HepG2 (cell line): ENCODE data around the gene CRMP1.

- RRBS, 2 experiments: 2 to 3% methylated on average over 10 of the region's 18 CpGs
CAGE:
- cytosol, long polyA minus RNA: no peak
- cytosol, long polyA plus RNA: no peak
- long polyA plus RNA: no peak
- nucleus, long polyA minus RNA: no peak
- nucleus, long polyA plus RNA: no peak
These were observed 114.3 kb downstream of the ADRA2C start for GRCh38 chr4:3880515-3880911.

- RRBS, 2 experiments: no CpG with 5 or more reads among the region's 6 CpGs
CAGE:
- cytosol, long polyA minus RNA: no peak
- cytosol, long polyA plus RNA: no peak
- long polyA plus RNA: no peak
- nucleus, long polyA minus RNA: no peak
- nucleus, long polyA plus RNA: no peak
These were observed 19.8 kb upstream of the TMEM128 start for GRCh38 chr4:4267676-4268336.

DNA sequence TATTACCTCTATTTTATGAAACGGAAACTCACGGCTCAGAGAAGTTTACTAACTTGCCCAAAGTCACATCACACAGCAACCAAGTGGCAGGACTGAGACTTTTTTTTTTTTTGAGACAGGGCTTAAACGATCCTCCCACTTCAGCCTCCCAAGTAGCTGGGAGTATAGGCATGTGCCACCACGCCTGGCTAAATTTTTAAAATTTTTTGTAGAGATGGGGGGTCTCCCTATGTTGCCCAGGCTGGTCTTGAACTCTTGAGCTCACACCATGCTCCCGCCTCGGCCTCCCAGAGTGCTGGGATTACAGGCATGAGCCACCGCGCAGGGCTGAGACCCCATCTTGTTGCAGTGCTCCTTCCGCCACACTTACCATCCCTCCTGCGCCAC lies 34.3 kb downstream of the NSG1 start:
- RRBS, 2 experiments: no CpG with 5 or more reads among the region's 10 CpGs
CAGE:
- cytosol, long polyA minus RNA: no peak
- cytosol, long polyA plus RNA: no peak
- long polyA plus RNA: no peak
- nucleus, long polyA minus RNA: no peak
- nucleus, long polyA plus RNA: no peak

- RRBS, 2 experiments: no CpG with 5 or more reads among the region's 6 CpGs
CAGE:
- cytosol, long polyA minus RNA: no peak
- cytosol, long polyA plus RNA: no peak
- long polyA plus RNA: no peak
- nucleus, long polyA minus RNA: no peak
- nucleus, long polyA plus RNA: no peak
These were observed 17.6 kb downstream of the STX18 start for GRCh38 chr4:4524091-4524884.

DNA sequence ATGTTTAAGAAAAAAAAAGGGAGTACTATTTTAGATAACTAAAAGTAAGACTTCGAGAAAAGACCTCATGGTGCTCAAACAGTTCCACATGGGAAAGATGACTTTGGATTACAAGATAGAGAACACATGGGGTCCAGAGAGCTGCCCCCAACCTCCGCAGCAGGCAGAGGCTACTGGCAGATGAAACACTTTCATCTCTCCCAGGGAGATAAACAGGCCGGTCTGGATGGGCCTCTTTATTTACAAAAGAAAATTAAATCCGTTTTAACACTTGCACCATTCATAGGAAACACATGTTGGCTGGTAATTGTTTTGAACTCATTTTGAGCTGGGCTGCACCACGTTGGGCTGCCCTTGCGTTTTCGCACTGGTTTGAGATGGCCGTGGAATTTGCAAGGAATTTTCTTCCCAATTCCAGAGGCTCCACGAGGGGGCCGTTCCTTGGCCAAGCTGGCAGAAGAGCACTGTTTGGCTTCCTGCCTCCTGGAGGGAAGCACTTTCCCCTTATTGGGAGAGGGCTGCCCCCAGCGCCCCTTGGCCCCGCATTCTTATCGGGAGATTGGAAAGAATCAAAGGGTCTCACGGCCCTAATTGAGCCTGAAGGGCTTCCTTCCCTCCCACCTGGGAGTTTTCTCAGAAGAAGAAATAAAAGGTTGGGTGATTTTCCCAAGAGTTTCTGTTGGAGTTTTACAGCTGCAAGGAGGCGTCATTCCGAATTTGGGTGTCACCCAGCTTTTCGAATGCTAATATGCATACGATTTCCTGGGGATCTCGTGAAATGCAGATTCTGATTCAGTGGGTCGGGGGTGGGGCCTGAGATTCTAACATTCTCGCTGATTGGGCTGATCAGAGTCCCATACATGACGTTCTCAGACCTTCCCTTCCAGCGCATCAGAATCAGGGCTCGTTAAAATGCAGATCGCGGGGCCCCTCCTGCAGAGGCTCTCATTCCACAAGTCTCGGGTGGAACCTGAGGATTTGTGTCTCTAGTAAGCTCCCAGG lies 125.5 kb upstream of the STX18 start:
- RRBS, 2 experiments: no CpG with 5 or more reads among the region's 27 CpGs
CAGE:
- cytosol, long polyA minus RNA: no peak
- cytosol, long polyA plus RNA: no peak
- long polyA plus RNA: no peak
- nucleus, long polyA minus RNA: no peak
- nucleus, long polyA plus RNA: no peak

DNA sequence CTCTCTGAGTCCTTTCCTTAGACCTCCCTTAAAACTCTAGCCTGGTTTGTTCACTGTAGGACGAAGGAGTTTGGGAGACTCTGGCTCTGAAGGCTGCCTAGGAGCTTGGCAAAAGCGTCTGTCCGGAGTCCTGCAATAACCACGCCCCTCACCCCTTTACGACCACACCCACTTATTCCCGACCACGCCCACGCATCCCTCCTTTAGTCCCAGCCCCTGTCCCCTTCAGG lies 131.0 kb upstream of the STX18 start:
- RRBS, 2 experiments: no CpG with 5 or more reads among the region's 8 CpGs
CAGE:
- cytosol, long polyA minus RNA: no peak
- cytosol, long polyA plus RNA: no peak
- long polyA plus RNA: no peak
- nucleus, long polyA minus RNA: no peak
- nucleus, long polyA plus RNA: no peak

DNA sequence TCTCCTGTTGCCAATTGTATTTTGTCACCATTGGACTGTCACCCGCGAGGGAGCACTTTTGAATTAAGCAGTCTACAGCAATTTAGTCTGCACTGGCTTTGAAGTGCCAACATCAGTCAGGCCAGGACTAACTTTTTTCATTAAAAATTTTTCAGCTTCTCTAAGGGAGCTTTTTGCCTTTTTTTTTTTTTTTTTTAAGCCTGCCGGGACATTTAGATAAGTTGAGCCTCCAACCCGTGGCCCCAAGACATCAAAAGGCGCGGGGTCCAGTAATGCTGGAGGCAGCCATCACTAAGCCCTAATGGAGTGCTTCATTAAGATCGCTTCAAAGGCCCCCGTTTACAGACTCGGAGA lies 98.2 kb upstream of the MSX1 start:
- RRBS, 2 experiments: no CpG with 5 or more reads among the region's 9 CpGs
CAGE:
- cytosol, long polyA minus RNA: no peak
- cytosol, long polyA plus RNA: no peak
- long polyA plus RNA: no peak
- nucleus, long polyA minus RNA: no peak
- nucleus, long polyA plus RNA: no peak

GRCh38 chr4:4860281-4861133 lies 1.0 kb downstream of the MSX1 start:
- RRBS, 2 experiments: 19 to 33% methylated on average over 3 to 4 of the region's 44 CpGs
CAGE:
- cytosol, long polyA minus RNA: no peak
- cytosol, long polyA plus RNA: no peak
- long polyA plus RNA: no peak
- nucleus, long polyA minus RNA: no peak
- nucleus, long polyA plus RNA: no peak

- RRBS, 2 experiments: no CpG with 5 or more reads among the region's 16 CpGs
CAGE:
- cytosol, long polyA minus RNA: no peak
- cytosol, long polyA plus RNA: no peak
- long polyA plus RNA: no peak
- nucleus, long polyA minus RNA: no peak
- nucleus, long polyA plus RNA: no peak
These were observed 28.3 kb downstream of the CYTL1 start for GRCh38 chr4:4990759-4991541.

DNA sequence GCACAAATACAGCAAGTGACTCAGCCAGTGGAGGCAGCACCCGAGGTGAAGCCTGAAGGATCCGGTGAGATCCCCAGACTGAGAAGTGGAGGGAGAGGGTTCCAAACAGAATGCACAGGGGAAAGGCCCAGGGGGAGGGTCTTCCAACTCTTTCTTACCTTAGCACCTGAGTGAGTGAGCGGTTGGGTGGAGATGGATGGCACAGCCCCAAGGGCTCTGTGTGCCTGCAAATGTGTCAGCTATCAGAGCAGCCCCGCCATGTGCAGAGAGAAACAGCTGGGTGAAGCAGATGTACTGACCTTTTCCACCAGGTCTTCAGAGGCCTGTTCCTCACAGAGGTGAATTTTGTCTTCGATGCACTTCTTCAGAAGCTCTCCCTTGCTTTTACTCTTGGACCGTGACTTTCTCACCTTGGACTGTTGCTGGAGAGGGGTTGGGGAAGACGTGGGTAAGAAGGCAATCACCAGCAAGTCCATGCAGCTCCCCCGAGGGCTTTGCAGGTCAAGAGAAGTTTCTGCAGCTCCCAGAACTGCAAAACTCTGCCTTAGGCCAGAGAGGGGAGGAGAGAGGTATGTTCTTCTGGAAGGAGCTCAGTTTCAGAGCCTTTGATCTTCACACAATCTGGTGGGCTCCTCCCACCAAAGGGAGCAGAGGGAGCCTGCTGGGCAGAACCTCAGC lies 93.1 kb downstream of the EVC2 start:
- RRBS, 2 experiments: no CpG with 5 or more reads among the region's 8 CpGs
CAGE:
- cytosol, long polyA minus RNA: no peak
- cytosol, long polyA plus RNA: no peak
- long polyA plus RNA: no peak
- nucleus, long polyA minus RNA: no peak
- nucleus, long polyA plus RNA: no peak

DNA sequence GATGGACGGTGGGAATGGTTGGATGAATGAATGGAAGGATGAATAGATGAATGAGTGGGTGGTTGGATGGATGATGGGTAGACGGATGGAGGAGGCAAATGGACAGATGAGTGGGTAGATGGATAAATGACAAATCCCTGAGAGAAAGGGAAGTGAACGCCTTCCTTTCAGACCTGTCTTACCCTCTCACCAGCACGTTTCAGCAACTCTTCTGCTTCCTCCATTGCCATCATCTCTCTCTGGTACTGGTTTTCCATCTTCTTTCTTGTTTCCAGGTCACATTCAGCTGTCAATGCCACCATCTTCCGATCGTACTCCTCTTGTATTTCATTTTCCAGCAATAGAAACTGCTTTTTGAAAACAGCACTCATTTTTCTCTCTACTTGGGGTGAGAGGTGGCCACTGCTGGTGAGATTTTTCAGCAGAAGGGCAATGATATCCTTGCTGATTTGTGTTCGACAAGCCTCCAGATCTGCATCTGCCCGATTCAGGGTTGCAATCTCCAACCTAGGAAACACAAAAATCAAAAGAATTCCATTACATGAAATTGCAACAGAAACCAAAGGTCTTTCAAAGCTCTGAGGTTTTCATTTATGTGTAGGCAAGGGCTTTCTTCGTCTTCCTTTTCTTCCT lies 67.9 kb downstream of the EVC2 start:
- RRBS, 2 experiments: no CpG with 5 or more reads among the region's 9 CpGs
CAGE:
- cytosol, long polyA minus RNA: no peak
- cytosol, long polyA plus RNA: no peak
- long polyA plus RNA: no peak
- nucleus, long polyA minus RNA: no peak
- nucleus, long polyA plus RNA: no peak

GRCh38 chr4:5839753-5840360 lies 53.0 kb downstream of the CRMP1 start:
- RRBS, 2 experiments: no CpG with 5 or more reads among the region's 22 CpGs
CAGE:
- cytosol, long polyA minus RNA: no peak
- cytosol, long polyA plus RNA: no peak
- long polyA plus RNA: no peak
- nucleus, long polyA minus RNA: no peak
- nucleus, long polyA plus RNA: no peak

DNA sequence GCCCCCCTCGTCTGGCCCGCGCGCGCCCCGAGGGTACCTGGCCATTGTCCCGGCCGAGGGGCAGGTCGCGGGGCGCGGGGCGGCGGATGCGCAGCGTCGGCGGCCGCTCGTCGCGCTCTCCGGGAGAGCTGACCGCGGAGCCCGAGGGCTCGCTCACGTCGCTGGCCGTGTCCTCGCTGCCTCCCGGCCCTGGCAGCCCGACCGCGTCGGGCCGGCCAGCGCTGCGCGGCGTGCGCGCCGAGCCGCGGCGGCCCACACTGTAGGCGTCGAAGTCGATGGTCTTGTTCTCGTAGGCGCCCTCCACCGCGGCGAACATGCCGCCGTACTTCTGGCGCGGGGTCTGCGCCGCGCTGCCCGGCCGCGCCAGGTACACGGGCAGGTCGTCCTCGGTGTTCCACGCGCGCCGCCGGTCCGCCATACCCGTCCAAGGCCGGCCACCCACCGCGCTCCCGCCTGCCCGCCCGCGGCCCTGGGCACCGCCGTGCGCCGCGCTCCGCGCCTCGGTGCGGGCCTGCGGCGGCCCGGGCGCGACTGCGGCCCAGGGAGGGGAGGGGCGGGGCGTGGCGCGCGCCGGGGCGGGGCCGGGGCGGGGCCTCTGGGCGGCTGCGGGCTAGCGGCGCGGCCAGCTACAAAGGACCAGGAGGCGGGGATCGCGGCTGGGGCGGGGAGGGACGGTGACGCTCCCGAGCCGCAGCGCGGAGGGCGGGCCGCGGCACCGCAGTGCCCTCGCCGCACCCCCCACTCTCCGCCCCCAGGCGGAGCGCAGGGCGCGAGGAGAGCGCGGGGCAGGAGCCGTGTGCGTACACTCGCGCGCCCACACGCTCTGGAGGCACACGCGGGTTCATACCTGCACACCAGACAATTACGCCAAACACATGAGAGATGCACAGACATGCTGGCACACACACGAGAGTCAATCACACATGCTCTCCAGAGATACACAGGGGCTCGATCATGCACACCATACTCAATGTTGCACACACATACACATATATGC lies at the start of gene CRMP1:
CRMP1 (minus strand) TSS at position 535 of the 997 bp plus-strand sequence.
- RRBS, 2 experiments: 74 to 76% methylated on average over 42 to 60 of the region's 145 CpGs
CAGE:
- cytosol, long polyA minus RNA: no peak
- cytosol, long polyA plus RNA: no peak
- long polyA plus RNA: no peak
- nucleus, long polyA minus RNA: no peak
- nucleus, long polyA plus RNA: no peak

GRCh38 chr4:6180571-6181488 lies 19.5 kb downstream of the JAKMIP1 start:
- RRBS, 2 experiments: no CpG with 5 or more reads among the region's 7 CpGs
CAGE:
- cytosol, long polyA minus RNA: no peak
- cytosol, long polyA plus RNA: no peak
- long polyA plus RNA: no peak
- nucleus, long polyA minus RNA: no peak
- nucleus, long polyA plus RNA: no peak

GRCh38 chr4:6563446-6564289 lies 11.3 kb upstream of the MAN2B2 start:
- RRBS, 2 experiments: 8% methylated on average over 49 to 51 of the region's 124 CpGs
CAGE:
- cytosol, long polyA minus RNA: no peak
- cytosol, long polyA plus RNA: no peak
- long polyA plus RNA: no peak
- nucleus, long polyA minus RNA: no peak
- nucleus, long polyA plus RNA: no peak

GRCh38 chr4:6725038-6725237 lies 9.0 kb downstream of the BLOC1S4 start:
- RRBS, 2 experiments: no CpG with 5 or more reads among the region's 5 CpGs
CAGE:
- cytosol, long polyA minus RNA: no peak
- cytosol, long polyA plus RNA: no peak
- long polyA plus RNA: no peak
- nucleus, long polyA minus RNA: no peak
- nucleus, long polyA plus RNA: no peak

GRCh38 chr4:6749997-6750664 lies 32.4 kb upstream of the KIAA0232 start:
- RRBS, 2 experiments: 8 to 11% methylated on average over 3 of the region's 22 CpGs
CAGE:
- cytosol, long polyA minus RNA: no peak
- cytosol, long polyA plus RNA: no peak
- long polyA plus RNA: no peak
- nucleus, long polyA minus RNA: no peak
- nucleus, long polyA plus RNA: no peak

DNA sequence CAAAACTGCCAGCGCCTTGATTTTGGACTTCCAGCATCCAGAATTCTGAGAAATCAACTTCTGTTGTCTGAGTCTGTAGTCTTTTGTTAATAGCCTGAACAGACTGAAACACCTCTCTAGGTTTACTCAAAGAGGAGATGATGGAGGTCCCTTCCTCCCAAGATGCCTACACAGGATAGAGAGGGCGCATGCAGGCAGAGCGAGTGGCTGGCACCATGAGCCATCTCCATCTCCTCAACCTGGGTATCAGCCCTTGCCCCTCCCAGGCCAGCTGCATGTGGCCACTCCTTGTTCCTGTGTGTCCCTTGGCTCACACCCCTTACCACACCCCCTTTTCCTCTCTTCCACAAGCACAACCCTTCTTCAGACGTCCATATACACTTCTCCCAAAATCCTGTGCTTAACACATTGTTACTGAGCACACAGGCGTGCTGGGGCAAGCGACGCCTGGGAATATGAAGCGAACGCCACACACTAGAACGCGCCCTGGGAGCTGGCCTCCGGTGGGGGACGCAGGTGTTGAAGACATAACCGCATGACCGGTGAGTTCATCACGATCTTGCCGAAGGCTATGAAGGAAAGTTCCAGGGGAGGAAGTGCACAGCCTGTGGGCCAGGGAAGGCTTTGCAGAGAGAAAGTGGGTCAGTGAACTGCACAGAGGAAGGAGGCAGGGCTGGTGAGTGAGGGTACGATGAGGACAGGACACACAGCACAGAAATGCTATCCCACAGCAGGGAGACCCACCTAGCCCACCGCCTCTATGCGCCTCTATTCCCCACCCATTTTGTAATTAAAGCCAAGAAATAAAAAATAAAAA lies 19.1 kb upstream of the KIAA0232 start:
- RRBS, 2 experiments: no CpG with 5 or more reads among the region's 20 CpGs
CAGE:
- cytosol, long polyA minus RNA: no peak
- cytosol, long polyA plus RNA: no peak
- long polyA plus RNA: no peak
- nucleus, long polyA minus RNA: no peak
- nucleus, long polyA plus RNA: no peak

DNA sequence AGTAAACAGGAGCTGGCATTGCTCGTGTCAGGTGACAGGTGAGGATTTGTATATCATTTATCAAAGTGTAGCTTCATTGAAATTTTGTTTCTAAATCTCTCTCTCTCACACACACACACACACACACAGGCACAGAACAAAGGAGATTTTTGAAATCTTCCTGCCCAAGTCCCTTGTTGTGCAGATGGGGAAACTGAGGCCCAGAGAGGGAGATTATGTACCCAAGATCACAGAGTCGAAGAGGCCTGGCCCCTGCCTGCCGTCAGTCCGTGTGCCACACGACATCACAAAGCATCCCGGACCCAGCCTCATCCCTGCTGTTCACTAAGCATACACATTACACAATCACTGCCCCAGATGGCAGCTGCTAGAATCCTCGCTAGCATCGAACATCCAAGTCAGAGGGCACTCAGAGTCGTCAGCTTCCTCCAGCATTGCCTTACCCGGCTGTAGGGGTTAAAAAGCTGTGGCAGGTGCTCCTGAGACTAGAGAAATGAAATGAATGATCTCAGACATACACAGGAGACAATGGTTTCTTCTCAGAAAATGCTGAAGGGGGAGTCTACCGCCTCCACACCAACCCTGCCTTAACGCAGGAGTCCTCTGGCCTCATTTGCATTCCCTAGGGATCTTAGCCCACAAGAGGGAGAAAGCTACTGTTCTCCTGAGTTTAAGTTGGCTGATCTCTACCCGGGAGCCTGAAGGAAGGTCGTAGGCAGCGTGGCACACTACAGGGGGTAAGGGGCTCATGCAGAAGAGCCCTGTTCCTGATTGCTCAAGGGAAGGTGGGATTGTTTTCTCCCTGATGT lies 2.9 kb upstream of the KIAA0232 start:
- RRBS, 2 experiments: no CpG with 5 or more reads among the region's 15 CpGs
CAGE:
- cytosol, long polyA minus RNA: no peak
- cytosol, long polyA plus RNA: no peak
- long polyA plus RNA: no peak
- nucleus, long polyA minus RNA: no peak
- nucleus, long polyA plus RNA: no peak

DNA sequence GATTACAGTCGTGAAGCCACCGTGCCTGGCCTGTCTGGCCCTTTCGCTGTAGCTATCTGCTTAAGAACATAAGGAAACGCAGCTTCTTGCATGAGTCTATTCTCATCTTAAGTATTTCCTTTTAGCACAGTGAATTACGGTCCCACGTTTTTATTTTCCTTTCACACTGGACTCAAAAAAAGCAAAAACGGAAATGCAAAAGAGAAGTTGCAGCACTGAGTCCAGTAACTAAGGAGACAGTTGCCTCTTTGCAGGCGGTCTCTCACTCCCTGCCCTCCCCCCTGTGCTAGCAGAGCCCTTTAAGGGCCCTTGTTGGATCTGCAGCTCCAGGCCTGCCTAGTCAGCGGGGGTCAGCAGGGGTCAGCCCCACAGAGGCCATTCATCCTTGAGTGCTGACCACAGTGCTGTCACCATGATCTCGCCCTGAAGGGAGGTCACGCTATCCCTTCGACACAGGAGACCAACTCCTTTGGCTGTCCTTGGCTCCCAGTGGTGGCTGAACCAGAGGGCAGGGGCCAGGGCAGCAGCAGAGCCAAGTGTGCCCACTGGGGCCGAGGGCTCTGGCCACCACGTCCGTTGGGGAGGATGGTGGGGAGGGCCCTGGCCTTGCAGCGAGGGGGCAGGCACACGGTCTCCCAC lies 21.7 kb upstream of the TBC1D14 start:
- RRBS, 2 experiments: no CpG with 5 or more reads among the region's 17 CpGs
CAGE:
- cytosol, long polyA minus RNA: no peak
- cytosol, long polyA plus RNA: no peak
- long polyA plus RNA: no peak
- nucleus, long polyA minus RNA: no peak
- nucleus, long polyA plus RNA: no peak